Endodermal cell (in vitro differentiated cells): ENCODE data around the gene DHX37.

GRCh38 chr12:124620928-124621726 is 53.7 kb upstream of the NCOR2 start:
- PRO-cap, result no peak

DNA sequence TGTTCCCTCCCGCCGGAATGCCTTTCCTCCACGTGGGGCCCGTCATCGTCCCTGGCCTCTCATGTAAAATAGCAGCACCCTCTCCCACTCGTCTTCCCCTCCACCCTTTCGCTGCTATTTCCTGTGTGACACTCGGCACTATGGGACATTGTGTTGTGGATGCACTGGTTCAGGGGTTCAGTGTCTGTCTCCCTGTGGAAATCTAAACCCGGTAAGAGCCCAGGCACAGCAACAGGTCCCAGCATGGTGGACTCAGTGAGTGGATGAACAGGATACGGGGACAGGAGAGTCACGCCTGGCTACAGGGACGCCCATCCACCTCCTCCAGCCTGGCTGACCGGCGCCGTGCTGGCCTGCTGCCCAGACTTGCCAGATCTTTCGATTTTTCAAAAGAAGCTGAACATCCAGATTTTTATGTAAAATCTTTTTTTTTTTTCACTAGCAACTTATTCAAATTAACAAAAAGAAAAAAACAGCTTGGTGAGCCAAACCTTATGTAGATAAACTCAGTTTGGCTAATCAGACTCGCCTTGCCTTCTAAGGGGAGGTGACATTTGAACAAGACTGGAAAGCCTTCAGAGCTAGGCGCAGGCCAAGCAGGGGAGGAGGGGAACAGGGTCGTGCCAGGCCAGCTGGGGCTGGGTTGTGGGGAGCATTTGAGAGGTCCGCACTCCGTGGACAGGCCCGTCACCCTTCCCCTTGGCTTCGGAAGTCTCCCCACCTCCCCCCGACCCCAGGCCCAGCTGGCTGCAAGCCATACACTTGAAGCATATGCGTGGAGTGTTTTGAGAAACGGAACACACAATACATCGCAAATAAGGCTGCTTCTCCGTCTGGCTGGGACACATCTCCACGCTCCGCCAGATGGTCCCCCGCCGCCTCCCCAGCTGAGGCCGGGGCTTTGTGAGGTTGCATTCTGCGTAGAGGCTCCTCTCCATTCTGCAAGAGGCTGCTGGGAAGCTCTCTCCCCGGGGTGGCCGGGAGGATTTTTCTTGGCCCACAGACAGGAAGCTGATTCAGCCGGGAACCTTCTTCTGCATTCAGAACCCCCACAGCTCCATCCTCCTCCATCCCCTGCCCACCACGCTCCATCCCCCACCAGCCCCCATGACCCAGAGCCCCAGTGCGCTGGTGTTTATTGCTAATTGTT is 87.9 kb upstream of the NCOR2 start:
- PRO-cap, result unidirectional peak, minus-strand start at position 905 of the sequence

DNA sequence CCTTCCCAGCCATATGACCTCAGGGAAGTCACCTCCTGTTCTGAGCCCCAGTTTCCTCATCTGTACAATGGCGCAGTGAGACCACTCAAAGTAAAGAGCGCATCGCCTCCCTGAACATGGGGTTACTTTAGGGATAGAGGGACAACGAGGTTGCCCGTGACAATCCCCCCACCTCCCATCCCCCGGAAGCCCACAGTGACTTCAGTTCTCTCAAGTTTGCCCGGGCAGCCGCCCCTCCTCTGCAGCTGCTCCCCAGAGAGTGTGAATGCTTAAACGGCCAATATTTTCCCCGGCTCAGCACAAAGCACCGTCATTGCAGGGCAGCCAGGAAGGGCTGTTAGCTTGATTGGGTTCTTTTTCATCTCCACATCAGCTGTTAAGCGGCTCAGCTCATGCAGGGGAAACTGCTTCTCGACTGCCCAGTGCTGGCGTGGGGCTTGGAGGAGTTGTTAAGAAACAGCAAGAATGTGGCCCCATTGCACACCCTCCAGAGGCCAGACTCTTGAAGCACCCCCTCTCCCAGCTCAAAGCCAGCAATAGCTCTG is 120.5 kb upstream of the NCOR2 start:
- PRO-cap, result no peak

DNA sequence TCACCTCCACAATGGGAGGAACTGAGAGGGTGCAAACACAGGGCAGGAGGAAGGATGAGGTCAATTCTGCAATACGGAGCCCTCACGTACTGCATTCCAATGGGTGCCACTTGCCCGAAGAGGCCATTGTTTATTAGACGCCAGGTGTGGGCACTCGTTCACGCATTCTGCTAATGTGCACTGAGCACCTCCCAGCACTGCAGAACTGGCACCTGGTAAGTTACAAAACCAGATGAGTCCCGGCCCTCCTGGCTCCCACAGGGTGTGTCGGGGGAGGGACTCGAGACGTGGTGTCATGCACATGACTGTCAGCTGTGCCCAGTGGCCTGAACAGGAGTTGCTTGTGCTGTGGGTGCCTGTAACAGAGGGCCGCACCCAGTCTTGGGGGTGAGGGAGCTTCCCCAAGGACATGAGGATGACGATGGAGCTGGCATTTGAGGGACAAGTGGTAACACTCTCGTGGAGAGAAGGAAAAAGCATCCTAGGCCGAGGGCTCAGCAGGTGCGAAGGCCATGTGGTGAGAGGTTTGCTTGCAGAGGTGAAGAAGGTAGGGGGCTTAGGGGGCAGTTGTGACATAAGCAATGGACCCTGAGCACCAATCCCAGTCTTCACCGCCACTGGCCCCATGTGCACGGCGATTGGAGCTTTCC is 146.7 kb downstream of the SCARB1 start:
- PRO-cap, result no peak

GRCh38 chr12:124749882-124750536 is 113.7 kb downstream of the SCARB1 start:
- PRO-cap, result no peak

GRCh38 chr12:124752191-124753129 is 111.2 kb downstream of the SCARB1 start:
- PRO-cap, result no peak

GRCh38 chr12:124765100-124765921 is 98.4 kb downstream of the SCARB1 start:
- PRO-cap, result no peak

GRCh38 chr12:124766732-124767160 is 96.9 kb downstream of the SCARB1 start:
- PRO-cap, result no peak

DNA sequence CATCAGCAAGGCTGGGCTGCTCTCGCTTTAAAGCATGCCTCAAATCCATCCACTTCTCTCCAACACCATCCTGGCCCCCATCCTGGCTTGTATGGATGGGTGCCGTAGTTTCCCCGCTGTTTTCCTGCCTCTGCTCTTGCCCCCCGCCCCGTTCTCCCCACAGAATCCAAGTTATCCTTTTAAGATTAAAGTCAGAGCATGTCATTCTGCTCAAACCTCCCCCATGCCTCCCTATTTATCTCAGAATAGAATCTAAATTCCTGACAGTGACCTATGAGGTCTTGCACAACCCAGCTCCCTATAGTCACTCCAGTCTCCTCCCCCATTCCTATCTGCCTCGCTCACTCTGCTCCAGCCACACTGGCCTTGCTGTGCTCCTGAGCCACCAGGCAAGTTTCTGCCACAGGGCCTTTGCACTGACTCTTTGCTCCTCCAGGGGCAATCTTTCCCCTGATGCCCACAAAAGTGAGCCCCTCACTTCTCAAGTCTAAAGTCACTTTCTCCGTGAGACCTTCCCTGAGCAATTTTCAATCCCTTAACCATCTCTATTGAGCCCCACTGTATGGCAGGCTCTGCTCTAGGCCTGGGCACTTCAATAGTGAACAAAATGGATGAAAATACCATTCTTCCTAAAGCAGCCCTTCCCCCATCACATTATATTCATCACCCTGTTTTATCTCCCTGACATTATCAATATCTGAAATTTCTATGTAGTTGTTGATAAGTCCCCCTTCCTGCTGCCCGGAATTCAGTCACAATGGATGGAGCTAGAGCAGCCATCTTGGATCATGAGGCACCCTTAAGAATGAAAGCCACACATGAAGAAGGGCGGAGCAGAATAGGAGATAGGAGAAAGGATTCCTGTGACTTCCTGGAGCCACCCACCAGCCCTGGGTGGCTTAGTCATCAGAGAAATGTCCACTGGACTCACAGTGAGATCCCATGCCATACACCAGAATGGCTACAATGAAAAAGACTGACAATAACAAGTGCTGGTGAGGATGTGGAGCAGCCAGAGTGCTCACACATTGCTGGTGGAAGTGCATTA is 34.1 kb downstream of the SCARB1 start:
- PRO-cap, result no peak

DNA sequence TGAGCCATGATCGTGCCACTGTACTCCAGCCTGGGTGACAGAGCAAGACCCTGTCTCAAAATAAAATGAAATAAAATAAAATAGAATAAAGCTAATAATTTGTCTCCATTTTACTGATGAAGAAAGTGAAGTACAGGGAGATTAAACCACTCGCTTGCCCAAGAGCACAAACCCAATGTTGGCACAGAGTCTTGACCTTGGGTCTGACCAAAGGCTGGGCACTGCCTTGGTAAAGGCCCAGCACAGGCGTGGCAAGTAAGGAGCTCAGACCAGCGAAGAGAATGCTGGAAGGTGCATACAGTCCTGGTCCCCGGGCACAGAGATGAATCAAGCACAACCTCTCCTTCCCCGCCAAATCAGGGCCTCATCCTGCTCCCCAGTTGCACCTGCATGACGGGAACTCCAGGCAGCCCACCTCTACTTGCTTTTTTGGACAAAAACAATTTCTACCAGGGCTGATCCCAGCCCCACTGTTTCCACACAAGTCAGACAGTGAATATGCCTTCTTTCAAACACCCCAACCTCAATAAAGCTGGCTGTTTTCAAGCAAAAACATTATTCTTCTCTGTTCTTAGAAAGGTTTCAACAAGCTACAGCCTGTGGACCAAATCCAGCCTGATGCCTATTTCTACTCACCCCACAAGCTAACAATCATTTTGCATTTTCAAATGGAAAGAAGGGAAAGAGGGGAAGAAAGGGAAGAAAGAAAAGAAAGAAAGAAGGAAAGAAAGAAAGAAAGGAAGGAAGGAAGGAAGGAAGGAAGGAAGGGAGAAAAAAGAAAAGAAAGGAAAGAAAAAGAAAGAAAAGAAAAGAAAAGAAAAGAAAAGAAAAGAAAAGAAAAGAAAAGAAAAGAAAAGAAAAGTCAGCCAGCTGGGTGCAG is 26.7 kb downstream of the SCARB1 start:
- PRO-cap, result no peak

GRCh38 chr12:124988802-124989352 is at the start of gene DHX37:
Gene DHX37 (minus strand): TSS chr12:124989131.
- PRO-cap, result unidirectional peak, minus-strand start at chr12:124989031

GRCh38 chr12:125024824-125026046 is 31.8 kb downstream of the BRI3BP start:
- PRO-cap, result no peak

- PRO-cap, result no peak
Observed at GRCh38 chr12:125073702-125074097, 8.5 kb downstream of the AACS start.

DNA sequence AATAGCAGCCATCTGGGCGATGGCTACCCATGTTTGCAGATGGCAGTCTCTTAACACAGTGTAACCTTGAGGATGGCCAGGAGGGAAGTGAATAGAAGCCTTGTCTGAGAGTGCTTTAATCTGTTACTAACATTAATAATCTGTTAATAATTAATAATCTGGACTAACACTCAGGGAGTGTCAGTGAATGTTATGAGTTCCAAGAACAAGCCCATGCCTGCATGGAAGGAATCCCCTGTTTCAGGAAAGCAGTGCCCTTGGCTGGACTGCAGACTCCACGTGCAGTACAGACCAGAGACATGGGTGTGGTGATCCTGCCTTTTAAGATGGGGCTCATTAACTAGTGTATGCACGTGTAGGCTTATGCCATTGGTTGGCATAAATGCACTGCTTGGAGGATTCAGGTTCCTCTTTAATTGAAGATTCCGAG is 35.9 kb downstream of the AACS start:
- PRO-cap, result no peak

GRCh38 chr12:125973913-125974112 is 787.6 kb downstream of the TMEM132B start:
- PRO-cap, result no peak

GRCh38 chr12:125983046-125984128 is 797.2 kb downstream of the TMEM132B start:
- PRO-cap, result bidirectional peak, plus-strand start at chr12:125983473, minus-strand start at chr12:125983373; bidirectional peak, plus-strand start at chr12:125983766, minus-strand start at chr12:125983644

DNA sequence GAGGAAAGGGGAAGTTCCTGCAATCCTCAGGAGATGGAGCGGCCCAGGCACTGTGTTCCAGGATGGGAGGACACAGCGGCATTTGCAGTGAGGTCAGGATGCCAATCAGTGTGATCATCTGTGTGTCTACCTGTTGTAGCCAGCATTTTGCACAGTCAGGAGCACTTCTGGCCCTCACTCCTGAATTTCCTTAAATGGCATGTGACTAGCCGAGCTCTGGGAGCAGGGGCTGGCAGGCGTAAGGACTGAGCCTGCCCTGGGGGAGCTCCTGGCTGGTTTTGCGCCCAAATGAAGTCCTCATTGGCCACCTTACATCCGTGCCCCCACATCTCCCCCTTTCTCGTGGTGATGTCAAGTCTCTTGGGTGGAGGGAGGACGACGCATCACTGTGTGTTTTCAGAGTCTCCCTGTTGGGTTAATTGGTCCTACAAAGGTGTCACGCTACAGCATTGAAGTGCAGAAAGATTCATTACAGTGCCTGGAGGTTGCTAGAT is 1479.7 kb upstream of the TMEM132C start:
- PRO-cap, result no peak

DNA sequence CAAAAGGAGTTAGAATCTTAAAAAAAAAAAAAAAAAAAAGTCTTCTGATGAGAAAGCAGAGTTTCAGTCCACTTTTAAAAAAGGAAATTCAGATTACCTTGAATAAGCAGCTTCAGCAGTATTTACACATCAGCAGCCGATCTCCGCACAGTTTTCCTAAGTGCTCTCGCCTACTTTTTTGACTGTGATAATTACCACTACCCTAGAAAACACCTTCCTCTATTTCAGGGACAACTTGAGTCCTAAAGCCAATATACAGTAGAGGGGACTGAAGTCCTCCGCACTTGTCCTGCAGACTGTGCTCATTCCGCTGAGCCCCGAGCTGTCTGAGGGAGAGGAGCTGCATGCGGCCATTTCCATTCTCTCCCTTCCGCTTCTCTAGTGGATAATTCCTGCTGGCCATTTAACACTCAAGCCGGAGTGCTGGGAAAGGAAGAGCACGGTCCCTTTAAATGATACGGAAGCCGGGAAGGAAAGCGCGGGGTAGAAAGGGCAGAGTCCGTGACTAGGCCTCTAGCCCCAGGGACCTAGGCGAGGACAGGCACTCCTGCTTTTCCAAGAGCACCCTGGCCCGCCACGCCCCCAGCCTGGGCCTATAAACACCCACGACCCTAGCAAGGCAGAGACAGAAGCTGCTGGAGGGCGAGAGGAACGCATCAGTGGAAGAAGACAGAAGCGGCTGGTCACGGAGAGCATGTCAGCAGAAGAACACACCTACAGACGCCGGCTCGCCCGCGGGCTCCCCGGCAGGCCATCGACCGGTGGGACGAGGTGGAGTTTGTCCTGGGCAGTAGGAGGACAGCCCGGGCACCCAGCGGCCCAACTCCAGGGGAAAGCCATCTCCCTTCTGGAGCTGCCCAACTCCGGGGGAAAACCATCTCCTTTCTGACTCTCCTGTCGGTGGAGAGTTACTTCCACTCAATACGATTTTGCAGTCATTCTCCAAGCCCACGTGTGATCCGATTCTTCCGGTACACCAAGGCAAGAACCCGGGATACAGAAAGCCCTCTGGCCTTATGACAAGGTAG is 1206.7 kb upstream of the TMEM132C start:
- PRO-cap, result no peak

DNA sequence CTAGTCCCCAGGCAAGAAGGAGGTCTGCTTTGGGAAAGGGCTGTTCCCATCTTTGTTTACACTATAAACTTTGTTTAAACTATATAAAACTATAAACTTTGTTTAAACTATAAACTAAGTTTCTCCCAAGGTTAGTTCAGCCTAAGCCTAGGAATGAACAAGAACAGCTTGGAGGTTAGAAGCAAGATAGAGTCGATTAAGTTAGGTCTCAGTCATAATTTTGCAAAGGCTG is 322.8 kb upstream of the TMEM132C start:
- PRO-cap, result no peak

- PRO-cap, result no peak
Observed at GRCh38 chr12:127984070-127984391, 282.9 kb upstream of the TMEM132C start.